Measurements from ENCODE around the gene PPP1CC.

DNA sequence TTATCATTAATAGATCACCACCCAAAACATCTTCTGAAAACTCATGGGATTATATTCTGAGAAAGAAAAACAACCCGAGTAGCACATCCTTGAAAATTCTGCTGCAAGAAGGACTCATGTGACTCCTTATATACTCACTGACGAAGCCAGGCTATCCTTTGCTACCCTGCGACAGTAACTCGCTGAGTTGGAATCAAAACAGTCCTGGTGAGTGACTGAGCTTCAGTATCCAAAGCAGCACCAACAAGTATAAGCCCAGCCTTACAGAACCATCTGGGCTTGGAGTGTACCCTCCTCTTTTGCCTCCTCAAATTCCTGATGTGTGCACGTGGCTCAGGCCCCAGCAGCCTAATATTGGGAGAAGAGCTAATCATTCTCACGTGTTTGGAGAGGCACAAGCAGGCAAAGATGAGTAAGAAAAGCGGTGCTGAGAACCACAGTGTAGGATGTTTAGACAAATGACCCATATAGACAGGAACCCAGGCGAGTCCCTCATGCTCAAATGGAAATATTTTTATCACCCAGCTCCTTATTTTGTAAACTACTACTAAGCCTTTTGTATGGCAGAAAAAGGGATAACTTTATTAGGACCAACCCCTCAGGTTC lies 34.4 kb downstream of the PPTC7 start:
- RRBS: no CpG with 5 or more reads among the region's 8 CpGs

- RRBS: no CpG with 5 or more reads among the region's 11 CpGs
Measured at GRCh38 chr12:110584943-110586059, 2.2 kb upstream of the PPTC7 start.

DNA sequence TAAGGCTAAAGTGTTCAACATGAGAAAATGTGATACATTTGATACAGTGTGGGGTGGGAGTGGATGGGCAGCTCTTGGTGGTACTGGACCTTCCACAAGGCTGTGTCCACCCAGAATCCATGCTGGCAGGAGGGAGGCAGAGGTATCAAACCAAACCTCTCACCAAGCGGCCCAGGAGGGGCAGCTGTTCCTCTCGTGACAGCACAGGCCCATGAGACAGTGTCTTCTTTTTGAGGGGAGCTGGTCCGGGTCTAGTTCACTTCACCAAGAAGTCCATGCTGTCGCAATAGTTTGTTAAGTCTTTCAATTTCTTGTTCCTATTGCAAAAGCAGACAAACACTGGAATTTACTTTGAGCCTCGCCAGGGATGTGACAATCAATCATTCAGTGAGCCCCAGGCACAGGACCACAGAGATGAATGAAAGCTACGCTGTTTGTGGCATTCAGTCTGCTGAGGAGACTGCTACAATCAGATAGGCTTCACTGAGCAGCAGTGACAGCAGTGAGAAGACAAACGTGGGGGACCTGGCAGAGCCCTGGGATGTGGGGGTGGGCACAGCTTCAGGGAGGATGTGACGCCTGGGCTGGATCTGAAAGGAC lies 35.3 kb downstream of the TCTN1 start:
- RRBS: no CpG with 5 or more reads among the region's 8 CpGs

- RRBS: 9% methylated on average over 12 of the region's 33 CpGs
Measured at GRCh38 chr12:110688392-110689033, 402 bp downstream of the HVCN1 start.

DNA sequence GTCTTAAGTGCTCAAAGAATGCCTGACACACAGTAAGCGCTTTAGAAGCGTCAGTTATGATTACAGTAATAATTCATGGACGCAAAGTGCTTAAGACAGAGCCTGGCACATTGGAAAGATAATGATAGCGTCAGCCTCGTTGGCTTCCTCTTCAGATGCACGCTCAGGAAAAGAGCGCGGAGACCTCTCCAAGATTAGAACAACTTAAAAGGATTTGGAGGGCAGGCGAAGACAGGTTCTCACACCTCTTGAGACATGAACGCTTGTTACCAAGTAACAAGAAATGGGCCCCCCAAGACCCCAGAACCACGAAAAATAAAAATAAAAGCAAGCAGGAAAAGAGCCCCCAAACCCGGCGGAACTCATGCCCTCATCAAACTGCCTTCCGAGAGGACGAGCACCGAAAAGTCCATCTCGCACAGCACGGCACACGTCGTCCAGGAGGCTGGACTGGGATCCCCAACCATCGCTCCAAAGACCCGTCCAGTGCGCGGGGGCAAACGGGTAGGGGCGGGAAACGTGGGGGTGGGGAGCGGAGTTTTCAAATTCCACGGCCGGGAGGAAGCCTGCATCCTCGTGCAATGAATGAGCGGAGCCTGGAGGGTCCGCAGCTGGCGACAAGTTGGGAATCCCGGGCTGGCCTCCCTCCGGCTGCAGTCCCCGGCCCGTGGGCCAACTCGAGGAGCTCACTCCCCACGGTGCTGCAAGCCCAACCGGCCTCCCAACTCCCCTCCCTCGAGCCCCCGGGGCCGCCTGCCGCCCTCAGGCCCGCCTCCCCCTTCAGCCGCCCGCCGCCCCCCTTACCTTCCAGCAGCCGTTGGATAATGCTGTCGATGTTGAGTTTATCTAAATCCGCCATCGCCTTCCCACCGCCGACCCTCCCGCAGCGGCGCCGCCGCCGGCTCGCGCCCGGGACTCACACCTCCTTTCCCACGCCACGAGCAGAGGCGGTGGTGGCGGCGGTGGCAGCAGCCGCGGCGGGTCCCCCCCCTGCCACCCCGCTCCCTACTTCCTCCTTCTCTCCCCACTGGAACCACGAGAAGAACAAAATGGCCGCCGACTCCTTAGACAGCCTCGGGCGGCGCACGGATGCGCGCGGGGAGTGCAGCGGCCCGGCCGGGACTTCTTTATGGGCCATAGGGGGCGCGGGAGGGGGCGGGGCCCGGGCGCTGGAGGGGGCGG lies at the start of gene PPP1CC:
TSS of gene PPP1CC (minus strand) at position 1,043 of the 1,182 bp plus-strand sequence.
- RRBS: 8% methylated on average over 16 of the region's 92 CpGs

- RRBS: no CpG with 5 or more reads among the region's 8 CpGs
Measured at GRCh38 chr12:110819687-110820284, 27.0 kb upstream of the CCDC63 start.

DNA sequence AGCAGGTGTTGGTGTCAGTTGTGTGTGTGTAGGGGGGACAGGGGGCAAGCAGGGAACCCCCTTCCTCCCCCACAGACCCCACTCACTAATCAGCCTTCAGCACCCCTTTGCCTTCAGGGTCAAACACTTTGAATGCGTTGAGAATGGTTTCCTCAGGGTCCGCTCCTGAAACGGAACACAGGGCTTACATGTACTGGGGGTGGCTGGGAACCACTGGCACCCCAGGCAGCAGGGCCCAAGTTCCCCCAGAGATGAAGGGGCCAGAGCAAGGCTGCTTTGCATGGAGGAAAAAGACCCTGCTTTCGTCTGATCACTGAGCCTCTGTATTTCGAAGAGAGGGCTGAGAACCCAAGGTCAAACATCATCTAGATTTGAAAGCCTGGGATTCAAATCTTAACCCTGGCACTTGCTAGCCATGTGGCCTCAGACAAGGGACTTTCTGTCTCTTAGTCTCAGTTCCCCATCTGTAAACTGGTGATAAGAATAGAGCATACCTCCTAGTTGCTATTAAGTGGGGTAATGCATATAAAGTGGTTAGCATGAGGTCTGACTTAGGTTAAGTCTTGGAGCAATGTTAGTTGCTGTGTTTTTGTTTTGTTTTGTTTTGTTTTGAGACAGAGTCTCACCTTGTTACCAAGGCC lies 7.1 kb downstream of the MYL2 start:
- RRBS: no CpG with 5 or more reads among the region's 5 CpGs

- RRBS: no CpG with 5 or more reads among the region's 17 CpGs
Measured at GRCh38 chr12:111166480-111166950, 132.6 kb downstream of the CUX2 start.

GRCh38 chr12:111361650-111362840 lies 6.8 kb downstream of the PHETA1 start:
- RRBS: 95% methylated on average over 9 of the region's 34 CpGs

DNA sequence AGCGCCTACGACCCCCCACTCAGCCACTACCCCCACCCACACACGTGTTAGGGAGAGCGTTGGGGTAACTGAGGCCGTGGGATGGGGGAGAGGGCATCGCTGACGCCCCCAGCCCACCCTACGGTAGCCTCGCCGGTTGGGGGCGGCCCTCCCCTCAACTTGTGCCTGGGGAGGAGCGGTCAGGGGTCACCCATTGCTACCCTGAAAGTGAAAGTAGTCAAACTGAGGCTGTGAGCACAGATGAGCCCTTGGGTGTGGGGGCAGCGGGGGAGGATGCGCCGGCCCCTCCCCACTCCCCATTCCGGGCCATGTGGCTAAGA lies 681 bp downstream of the SH2B3 start:
- RRBS: 3% methylated on average over 1 of the region's 16 CpGs

DNA sequence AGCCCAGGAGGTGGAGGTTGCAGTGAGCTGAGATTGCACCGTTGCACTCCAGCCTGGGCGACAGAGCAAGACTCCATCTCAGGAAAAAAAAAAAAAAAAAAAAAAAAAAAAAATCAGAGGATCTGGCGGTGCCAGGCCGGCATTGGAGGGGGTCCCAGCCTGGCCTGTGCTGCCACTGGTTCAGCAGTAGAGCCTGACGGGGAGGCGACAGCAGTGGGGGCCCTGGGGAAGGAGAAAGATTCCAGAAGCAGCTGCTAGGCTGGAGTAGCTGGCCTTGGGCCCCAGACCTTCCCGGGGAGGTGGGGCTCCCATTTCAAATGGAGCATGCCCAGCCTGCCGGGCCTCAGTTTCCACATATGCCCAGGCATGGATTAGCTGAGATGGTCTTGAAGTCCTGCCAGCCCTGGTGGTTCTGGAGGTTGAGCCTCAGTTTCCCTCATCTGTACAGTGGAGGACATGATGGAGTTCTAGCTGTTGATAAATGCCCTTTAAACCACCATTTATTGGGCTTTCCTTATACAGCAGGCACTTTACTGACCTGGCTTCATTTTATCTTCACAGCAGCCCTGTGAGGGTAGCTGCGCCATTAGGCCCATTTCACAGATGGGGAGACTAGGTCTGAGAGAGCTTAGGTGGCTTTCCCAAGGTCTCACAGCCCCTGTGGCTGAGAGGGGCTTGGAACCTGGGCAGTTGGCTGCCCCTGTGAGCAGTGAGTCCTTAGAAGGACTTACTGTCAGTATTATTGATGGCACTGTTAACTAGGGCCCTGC lies 21.8 kb downstream of the SH2B3 start:
- RRBS: 100% methylated on average over 2 of the region's 9 CpGs

DNA sequence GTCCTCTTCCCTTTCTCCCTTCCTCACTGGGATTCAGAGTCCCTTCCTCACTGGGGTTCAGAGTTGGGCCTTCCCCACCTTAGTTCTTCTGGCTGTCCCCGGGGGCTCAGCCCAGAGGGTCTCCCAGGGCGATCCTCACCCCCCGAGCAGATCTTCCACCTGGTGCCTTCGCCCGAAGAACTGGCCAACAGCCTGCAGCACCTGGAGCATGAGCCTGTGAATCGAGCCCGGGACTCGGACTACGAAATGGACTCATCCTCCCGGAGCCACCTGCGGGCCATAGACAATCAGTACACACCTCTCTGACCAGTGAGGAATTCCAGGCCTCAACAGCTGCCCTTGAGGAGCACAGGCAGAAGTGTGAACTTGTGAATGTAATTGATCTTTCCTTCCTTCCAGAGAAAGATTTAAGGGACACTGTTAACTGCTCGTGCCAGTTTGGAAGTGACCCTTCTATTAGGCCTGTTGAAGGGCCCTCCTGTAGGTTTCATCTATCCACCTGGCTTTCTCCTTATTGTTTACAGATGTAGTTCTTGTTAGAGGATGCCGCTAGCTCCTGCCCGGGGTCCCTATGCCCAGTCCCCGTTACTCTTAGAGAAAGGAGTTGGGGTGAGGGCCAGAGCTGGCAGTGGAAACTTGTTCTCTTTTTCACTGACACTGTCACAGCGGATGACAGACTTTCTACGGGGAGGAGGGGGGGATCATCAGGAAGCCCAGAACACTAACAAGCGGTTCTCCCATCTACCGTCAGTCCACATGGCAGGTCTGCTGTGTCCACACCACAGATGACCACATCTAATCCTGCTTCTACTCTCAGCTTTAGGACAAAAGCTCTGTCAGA lies 42.5 kb downstream of the SH2B3 start:
- RRBS: no CpG with 5 or more reads among the region's 19 CpGs

- RRBS: no CpG with 5 or more reads among the region's 7 CpGs
Measured at GRCh38 chr12:111512923-111513965, 85.9 kb downstream of the ATXN2 start.

DNA sequence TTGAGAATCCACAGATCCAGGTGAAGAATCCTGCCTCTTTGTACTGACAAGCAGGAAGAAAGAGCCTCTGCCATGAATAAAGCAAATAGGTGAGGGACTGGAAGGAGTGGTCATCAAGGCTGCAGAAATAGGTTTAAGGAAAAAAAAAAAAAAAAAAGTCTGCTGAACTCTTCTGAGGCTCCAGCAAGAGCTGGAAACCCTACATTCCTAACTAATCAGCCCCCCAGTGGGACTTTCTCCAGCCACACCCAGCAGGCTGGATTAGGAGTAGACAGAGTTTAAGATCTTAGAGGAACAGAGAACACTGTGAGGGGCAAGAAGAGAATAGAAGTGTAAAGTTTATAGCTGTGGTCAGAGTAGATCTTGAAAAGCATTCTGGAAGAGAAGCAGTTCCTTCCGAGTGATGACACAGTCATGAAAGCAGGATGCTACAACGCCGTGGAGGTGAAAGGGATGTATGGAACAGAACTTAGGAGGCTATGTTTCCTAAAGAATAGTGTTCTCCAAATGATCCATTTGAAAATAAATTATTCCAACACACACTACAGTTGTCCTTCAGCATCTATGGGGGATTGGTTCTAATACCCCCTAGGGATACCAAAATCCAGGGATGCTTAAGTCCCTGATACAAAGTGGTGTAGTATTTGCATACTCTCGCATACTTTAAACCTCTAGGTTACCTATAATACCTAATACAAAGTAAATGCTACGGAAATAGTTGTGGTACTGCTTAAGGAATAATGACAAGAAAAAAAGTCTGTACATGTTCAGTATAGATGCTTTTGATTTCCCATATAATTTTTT lies 66.2 kb downstream of the ATXN2 start:
- RRBS: no CpG with 5 or more reads among the region's 5 CpGs

- RRBS: no CpG with 5 or more reads among the region's 4 CpGs
Measured at GRCh38 chr12:111993584-111994360, 19.2 kb downstream of the TMEM116 start.

DNA sequence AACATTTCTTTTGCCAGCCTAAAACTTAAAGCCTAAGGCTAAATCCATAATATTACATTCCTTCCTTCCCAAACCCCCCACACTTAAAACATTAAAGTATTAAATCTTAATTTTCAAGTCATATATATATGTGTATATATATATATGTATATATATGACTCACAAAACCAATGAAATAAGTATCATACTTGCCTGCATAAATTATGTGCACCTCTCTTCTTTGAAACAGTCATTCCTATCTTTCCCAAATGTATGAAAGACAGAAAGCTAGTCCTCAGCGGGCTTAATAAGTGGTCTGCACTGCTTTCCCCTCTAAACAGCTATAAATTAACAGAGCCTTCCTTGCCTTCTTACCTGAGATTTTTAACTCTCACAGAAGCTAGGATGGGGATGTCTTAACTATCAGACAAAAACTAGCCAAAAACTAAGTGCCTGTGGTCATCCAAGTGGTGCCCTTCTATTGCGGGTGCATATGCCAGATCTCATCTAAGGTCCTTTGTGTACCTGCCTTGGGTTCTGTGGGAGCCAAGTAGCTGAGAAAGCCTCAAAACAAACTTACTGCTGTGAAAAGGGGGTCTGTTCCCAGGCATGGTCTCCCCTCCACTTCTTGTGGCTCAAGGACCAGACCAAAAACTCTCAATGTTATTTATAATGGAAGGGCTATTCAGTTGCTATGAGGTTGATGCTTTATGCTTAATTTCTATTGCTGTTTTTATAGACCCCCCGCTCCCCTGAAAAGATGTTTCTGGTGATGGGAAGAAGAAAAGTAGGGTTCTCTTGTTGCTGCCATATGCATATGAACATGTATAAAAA lies 15.5 kb downstream of the ERP29 start:
- RRBS: no CpG with 5 or more reads among the region's 3 CpGs

DNA sequence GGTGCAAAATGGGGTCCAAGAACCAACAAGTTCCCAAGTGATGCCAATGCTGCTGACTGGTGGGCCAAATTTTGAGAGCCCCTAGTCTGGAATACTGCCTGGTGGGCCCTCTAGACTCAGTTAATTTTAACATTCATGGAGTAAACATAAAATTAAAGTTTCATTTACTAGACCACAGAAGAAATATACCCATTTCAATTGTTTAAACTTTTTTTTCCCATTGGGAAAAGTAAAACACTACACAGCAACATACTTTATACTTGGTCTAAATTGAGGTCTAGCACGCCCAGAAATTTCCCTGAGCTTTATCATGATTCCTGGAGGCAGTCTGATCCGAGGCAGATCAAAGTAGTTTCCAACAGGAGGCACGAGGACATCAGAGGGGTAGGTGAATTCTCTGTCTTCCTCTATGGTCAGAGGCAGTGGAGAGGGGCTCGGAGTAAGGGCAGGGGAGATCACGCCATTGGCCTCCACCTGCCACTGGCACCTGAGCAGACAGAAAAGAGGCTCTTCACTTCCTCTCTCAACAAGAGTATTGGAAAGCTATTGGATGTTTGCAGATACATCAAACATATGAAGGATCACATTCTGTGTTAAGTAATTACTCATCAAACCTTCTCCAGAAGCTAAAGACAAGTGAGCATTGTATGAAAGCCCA lies 124.7 kb downstream of the TRAFD1 start:
- RRBS: no CpG with 5 or more reads among the region's 5 CpGs

- RRBS: no CpG with 5 or more reads among the region's 7 CpGs
Measured at GRCh38 chr12:112584295-112584722, 165.6 kb downstream of the PTPN11 start.

- RRBS: no CpG with 5 or more reads among the region's 27 CpGs
Measured at GRCh38 chr12:112621308-112621787, 170.2 kb upstream of the RPH3A start.

Measured in HGPS cell (cell line).